Osteocyte (in vitro differentiated cells): ENCODE measurements around the genes RCCD1 and VPS33B.

GRCh38 chr15:90954338-90954581, 424 bp upstream of the RCCD1 start:
- PRO-cap, result no peak

GRCh38 chr15:90954582-90955491, at the start of gene RCCD1:
RCCD1 (plus strand) TSS chr15:90954884.
- PRO-cap, result unidirectional peak, plus-strand start at chr15:90954891

GRCh38 chr15:90957840-90958189, 3.1 kb downstream of the RCCD1 start:
- PRO-cap, result no peak

- PRO-cap, result no peak
These were observed 5.3 kb downstream of the RCCD1 start for GRCh38 chr15:90959730-90960546.

DNA sequence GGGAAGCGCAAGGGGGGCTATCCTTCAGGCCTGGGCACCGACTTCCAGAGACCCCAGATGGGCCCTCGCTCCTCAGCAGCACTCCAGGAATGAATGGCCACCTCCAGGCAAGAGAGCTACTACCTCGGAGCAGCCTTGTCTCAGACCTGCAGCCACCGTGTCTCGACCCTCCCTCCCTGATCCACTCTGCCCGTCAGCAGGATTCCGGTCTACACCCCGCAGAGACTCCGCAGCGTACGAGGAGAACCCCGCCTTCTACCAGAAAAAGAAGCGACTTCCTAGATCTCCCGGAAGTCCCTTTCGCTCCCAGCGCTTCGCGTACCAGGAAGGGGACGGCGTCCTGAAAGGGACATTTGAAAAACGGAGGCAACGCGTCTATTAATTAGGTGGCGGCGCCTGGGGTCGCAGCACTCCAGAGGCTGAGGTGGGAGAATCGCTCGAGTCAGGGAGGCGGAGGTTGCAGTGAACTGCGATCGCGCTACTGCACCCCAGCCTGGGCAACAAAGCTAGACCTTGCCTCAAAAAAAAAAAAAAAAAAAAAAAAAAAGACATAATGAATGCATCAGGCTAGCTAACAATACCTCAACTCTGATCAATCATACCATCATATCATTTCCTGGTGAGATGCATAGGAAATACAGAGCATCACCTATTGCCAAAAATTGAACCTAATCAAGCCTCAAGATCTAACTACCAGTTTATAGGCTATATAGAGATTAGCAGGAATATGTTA, at the start of gene VPS33B:
TSS of gene VPS33B (minus strand) at position 278 of the 733 bp plus-strand sequence.
- PRO-cap, result bidirectional peak, plus-strand start at position 381 of the sequence, minus-strand start at position 257 of the sequence

DNA sequence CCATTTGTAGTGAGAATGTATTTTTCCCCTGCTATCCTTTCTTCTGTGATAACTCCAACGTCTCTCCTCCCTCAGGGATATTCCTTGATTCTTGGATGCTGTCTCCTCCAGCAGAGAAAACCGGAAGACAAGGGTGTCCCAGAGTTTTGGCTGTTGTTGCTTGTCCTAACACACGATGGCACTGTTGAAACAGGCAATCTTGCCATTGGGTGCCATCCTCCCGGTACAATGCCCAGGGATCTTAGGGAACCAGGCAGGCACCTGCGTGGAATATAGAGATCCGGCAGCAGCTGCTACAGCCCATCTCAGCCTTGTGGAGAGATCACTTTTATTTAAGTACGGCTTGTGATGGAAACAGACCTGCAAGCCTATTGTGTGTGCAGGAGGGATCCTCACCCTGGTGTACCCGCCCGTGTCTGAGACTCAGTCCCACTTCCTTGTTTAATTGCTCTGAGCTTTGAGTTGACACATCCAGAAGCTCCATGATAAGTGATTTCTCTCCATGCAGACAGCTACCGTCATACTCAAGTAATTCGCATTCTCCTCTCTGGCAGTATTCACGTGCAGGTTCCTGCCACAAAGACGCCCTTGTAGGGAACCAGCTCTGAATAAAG, 33.6 kb upstream of the VPS33B start:
- PRO-cap, result no peak

DNA sequence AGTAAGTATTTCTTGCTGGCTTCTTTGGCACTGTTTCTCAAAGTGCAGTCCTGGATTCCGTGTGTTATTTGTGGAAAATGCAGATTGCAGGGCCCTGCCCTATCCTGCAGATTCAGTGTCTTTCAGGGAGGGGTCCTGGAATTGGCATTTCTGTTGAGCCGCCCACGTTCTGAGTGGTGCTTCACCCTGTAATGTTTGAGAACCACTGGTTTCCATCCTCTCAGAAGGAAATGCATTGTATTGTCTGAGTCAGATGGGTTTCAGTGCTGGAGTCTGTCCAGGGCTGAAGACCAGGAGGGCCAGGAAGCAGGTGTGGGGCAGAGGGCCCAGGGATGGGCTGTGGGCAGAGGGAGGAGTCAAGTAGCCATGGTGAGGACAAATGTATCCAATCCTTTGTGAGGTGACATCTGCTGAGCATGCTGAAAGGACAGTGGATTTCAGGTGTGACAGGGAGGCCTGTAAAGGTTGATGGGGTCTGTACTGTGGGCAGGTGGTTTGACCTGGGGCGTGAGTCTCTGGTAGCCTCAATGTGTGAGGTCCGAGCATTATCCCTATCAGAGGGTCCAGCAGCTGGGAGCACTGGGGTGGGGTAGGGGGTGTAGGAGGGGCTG, 123.9 kb downstream of the SV2B start:
- PRO-cap, result no peak

DNA sequence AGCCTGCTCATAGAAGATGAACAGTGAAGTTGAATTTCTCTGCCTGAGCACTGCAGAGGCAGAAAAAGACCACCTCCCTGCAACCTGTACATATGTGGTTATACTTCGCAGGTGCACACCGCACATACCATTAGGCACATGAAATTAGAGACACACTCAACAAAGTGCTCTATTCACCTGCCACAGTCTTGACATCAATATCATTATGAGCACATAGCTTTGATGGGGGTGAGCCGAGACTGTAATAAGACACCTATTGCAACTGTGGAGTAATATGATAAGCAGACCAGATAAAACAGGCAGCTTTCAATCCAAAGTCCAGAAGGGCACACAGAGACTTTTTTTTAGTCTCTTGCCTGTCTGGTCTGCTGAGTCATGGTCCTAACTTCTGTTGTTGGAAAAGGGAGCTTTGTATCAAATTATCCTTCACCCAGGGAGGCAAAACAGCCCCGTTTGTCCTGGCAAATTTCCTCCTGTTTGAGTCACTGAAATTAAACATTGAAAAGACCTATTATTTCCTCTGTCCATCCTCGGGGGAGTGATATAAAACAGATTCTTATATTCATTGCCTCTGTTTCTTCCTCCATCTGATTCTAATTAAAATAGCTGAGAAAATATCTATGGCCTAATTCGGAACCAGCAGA, 316.8 kb upstream of the SLCO3A1 start:
- PRO-cap, result no peak

DNA sequence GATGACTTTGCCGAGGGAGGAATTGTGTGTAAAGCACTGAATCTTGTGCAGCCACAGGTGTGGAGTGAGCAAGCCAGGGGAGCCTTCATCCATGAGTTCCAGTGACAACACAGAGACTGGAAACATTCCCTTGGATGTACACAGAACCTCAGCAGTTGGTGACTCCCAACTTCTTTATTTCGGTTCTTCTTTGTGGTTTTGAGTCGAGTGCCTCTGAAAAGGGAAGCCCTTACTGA, 7.6 kb downstream of the SLCO3A1 start:
- PRO-cap, result no peak

GRCh38 chr15:91947436-91947739, 93.9 kb downstream of the SLCO3A1 start:
- PRO-cap, result no peak

DNA sequence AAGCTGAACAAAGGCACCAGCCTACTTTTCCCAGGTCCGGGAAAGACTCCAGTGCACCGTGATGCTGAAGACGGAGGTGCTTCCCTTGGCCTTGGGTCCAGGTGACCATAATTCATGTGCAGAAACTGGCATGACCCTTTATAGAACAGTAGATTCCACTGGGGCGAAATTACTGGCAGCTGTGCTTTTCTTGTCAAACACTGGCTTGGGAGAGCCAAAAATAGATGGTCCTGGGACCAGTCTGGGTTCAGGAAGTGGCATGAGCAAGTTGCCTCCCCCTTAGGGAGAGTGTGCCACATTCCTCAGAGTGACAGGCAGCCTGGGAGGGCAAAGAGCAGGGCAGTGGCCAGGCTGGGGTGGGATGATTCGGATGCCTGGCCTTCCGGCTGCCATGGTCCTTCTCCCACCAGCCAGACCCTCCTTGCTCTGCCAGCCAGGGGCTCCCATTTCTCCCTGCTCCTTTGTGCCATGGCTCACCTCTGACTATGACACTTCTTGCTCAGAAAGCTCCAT, 127.4 kb downstream of the SLCO3A1 start:
- PRO-cap, result no peak

- PRO-cap, result no peak
These were observed 248.2 kb downstream of the SLCO3A1 start for GRCh38 chr15:92101590-92102160.

GRCh38 chr15:92161091-92161497, 232.6 kb upstream of the ST8SIA2 start:
- PRO-cap, result no peak

DNA sequence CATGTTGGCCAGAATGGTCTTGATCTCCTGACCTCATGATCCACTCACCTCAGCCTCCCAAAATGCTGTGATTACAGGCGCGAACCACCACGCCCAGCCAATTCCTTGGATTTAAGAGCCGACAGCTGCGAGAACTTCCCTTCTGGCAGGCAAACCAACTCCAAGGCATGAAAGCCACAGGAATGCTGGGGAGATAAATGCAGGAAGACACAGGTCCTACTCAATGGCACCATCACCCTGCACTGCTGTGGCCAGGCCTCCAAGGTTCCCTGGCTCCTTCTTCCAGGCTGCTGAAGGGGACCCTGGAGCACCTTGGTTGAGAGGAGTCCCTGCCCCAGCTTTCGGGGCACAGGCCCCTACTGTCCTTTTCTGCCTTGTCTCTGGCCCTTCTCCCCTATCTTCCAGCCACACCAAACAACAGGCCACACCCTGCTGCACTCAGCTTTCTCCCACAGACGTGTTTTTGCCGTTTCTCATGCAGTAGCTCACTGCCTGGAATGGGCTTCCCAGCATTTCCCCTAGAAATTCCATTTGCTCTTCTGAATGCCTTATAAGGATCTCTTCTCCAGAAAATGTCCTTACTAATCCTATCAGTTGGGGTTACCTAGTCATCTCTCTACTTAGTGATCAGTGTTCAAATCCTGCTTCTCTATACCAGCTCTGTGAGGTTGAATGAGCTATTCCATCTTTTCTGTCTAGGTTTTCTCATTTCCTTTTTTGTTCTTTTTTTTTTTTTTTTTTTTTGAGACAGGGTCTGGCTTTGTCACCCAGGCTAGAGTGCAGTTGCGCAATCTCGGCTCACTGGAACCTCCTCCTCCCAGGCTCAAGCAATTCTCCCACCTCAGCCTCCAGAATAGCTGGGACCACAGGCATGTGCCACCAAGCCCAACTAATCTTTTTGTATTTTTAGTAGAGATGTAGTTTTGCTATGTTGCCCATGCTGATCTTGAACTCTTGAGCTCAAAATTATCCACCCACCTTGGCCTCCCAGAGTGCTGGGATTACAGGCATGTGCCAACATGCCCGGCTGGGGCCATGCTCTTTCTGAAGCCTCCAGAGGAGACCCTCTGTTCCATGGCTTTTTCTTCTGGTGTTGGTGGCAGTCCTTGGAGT, 98.4 kb upstream of the CHD2 start:
- PRO-cap, result no peak

DNA sequence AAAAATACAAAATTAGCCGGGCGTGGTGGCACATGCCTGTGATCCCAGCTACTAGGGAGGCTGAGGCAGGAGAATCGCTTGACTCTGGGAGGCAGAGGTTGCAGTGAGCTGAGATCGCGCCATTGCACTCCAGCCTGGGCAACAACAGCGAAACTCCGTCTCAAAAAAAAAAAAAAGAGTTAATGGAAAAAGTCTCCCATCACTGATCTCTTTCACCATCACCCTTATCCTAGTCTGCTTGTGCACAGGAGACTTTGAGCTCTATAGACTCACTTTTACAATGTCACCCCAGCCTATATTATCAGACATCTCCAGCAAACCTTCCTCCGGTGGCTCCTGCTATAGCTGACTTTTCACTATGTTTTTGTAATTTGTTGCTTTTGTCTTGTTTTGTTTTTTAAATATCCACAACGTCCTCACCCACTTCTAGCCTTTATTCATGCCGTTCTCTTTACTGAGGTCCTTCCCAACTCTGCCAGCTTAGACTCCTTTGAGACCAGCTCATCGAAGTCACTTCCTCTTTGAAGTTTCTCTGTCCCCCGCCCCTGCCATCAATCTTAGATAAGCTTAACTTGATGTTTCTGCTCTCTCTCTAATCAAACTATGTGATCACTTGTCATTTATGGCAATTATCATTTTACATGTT, 82.8 kb upstream of the CHD2 start:
- PRO-cap, result no peak

DNA sequence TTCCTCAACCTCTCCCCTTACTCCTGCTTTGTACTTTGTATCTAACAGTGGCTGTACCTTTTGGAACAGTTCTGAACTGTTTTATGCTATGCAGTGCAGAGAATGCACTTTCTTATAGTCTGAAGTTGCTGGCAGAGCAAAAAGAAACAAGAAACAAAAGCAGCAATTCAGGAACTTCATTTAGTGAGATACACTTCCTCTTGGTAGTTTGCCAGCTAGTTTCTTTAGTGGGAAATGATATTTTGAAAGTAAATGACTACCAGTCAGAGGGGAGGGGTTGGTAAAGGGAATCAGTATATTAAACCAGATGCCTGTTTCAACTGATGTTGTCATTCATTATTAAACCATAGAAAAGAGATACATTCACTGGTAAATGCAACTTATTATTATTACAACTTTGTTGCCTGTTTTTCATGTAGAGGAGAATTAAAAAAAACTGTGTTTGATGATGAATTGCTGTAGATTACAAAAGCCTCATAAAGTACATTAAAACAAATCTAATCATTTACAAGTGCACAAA, 54.9 kb upstream of the CHD2 start:
- PRO-cap, result no peak

- PRO-cap, result no peak
These were observed 13.2 kb upstream of the CHD2 start for GRCh38 chr15:92886501-92887729.

DNA sequence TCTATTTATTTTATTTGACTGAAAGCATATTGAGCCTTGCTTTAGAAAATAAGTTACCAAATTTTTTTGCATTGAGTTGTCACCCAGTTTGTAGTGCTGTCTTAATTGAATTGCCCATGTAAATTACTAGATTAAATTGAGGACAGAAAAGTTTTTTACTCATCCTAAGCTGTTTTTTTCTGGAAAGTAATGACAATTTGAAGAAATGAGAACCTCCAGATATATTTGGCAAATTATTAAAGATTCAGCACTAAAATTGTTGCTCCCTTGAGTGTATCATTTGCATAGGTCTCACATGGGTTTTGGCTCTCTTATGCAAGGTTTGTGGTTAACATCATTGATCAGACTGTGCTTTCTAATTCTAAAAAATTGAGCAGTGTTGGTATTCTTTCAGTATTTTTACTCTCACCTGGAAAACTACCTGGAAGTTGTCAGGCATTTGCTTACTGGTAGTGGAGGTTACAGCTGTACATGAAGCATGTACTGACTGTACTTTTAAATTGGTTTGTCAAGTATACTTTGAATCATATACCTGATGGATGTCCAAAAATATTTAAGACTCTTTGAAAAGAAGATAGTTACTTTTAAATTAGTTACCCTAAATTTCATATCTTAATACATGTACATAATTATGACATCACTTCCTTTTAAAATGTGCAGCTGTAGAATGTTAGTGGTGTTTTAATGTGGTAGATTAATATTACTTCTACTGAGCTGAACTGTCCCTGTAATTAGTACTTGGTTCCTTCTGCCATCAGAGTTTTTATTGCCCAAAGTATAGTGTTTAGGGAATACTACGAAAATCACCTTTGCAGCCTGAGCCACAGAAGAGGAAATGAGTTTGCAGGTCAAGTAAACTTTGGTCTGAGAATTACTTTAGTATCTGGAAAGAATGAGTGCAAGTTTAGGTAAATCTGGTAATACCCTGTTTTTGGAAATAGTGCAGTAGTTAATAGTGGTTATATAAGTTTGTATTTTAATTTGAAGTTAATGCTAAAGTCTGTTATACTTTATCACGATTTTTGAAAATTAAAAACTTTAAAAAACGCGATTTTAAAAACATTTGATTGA, 2.7 kb downstream of the CHD2 start:
- PRO-cap, result no peak

GRCh38 chr15:92906468-92907721, 6.8 kb downstream of the CHD2 start:
- PRO-cap, result no peak

DNA sequence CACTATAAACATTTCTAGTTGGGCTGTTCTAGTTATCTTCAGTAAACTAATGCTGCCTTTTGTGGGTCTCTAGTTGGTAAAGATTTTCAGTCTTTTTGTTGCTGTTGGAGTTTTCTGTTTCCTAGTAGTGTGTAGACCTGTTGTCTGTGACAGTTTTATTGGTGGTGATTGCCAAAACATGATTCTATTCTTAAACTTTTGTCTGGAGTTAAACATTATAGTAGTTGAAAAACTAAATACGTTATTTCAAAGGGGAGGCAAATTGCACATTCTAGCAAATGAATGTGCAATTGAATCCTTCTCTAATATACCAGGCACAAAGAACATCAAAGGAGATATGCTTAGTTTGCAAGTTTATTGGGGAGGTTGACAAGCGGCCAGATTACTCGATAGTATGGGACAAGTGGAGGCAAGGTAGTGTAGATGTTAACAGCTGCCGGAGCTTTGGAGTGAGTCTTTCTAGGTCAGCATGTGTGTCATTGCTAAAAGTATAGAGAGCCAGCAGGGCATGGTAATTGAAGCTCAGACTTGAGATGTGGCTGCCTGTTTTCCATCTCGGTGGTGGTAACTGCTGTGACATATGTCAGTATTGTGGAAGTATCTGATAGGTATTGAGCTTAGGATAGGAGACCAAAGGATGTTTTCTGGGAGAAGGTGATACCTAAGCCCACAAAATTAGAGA, 20.6 kb downstream of the CHD2 start:
- PRO-cap, result no peak